Thoracic aorta endothelial cell (primary cell): ENCODE data around the genes SAA1 and CSRP3.

GRCh38 chr11:18265825-18266412 lies at the start of gene SAA1:
TSS of gene SAA1 (plus strand) at chr11:18266264.
- CAGE, long polyA plus RNA, result no peak

DNA sequence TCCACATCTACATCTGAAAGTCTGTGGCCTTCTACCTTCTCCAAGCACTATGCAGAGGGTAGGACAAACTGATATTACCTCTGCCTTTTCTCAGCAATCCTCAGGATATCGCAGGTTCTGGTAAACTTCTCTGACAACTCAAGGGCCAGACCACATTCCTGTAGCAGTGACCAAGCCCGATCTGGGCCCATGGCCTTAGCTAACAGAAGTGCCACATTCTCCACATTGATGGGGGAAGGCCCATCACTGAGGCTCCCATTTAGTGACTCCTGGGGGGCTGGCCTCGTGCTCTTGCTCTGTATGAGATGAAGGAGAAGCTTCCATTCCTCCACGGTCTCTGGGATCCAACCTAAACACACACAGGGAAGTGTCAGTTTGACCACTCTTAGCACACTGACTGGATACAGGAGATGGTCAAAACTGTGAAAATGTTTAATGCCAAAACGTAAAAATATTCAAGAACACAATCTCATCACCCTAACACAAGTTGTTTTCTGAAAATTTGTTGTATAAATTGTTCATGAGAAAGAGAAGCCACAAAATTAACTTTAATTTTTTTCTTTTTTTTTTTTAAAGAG lies 15.9 kb downstream of the SAA1 start:
- CAGE, long polyA plus RNA, result no peak

DNA sequence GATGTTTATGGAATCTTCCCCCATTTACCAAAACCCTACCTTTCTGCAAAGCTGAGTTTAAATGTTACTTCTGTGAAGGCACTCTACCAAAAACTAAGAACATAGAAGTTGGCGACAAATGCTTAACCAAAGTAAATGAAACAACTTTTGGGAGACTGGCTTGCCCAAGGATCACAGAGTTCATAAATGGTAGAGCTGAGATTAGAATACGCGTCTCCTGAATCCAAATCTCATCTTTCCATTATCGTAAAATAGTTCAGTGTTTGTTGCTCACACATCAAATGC lies 657 bp downstream of the HPS5 start:
- CAGE, long polyA plus RNA, result no peak

GRCh38 chr11:19136468-19137009 lies 19.6 kb downstream of the ZDHHC13 start:
- CAGE, long polyA plus RNA, result no peak

DNA sequence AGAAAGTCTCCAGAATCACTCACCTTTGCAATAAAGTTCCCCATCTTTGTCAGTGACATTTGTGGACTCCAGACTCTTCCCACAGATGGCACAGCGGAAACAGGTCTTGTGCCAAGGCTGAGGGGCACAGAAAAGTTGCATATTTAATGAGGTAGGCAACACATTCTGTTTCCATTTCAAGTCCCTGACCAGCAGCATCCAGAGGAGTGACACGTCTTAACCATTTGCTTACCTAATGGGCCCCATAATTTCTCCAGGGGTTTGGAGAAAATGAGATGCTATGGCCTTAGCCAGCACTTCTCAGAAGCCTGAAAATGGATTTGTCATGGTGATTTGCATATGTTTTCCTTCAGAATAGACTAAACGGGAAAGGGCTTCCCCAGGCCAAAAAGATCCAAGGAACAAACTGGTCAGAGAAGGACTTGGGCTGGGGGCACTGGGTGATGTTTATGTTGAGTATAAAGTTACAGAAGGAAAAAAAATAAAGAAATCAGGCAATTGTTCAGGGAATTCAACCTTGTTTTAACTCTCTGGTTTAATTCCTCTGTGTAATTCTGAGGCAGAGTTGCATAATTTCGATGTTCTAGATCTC lies 16.8 kb downstream of the CSRP3 start:
- CAGE, long polyA plus RNA, result no peak

- CAGE, long polyA plus RNA, result no peak
Observed at GRCh38 chr11:19201724-19202708, at the start of gene CSRP3. TSS of gene CSRP3 (minus strand) at chr11:19201983.

DNA sequence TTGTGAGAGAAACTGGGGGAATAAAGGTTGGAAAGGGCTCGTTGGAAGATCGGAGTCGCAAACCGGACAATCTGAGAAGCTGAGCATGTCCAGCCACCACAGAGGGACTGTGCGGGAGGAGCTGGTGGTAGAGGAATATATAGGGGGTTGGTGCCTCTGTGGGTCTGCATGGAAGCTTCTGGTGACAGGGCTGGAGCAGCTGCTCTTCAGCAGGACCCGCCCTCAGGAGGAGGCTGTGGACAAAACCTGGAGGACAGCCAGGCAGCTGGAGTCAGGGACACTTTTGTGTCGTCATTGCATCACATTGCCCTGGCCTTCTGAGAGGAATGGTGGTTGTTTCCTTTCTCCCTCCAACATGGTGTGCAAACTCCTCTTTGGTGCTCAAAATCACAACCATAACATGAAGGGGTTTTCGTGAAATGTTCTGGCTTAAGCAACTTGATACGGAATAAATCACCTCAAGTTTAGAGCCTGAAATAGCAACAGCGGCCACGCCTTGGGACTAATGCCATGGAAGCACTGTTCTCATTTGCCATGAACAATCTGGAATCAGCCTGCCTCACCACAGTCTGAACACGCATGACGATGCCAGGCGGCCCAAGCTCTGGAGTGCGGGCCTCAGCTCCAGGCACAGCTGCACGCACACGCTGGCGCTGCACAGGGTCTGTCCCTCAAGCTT lies 17.1 kb upstream of the CSRP3 start:
- CAGE, long polyA plus RNA, result no peak

GRCh38 chr11:19241458-19242327 lies 948 bp upstream of the E2F8 start:
- CAGE, long polyA plus RNA, result no peak

DNA sequence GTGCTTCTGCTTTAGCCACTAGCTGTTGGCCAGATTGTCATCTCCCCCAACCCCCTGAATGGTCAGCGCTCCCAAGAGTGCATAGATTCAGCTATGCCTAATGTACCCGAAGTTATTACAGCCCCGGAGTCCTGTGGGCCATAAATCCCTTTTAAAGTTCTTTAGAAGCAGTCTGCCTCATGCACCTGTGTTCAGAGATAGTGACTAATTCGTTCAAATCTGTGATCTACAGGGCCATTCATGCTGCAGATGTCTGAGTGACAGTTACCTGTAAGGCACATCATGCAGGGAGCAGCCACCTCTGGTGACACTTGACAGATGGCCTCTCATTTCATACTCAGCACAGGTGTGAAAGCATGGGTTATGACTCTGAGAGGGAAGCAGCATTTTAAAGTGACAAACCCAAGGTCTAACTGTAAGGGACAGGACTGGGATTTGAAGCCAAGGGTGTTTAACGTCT lies 2.4 kb upstream of the E2F8 start:
- CAGE, long polyA plus RNA, result no peak

GRCh38 chr11:19359332-19360118 lies 118.8 kb upstream of the E2F8 start:
- CAGE, long polyA plus RNA, result no peak

DNA sequence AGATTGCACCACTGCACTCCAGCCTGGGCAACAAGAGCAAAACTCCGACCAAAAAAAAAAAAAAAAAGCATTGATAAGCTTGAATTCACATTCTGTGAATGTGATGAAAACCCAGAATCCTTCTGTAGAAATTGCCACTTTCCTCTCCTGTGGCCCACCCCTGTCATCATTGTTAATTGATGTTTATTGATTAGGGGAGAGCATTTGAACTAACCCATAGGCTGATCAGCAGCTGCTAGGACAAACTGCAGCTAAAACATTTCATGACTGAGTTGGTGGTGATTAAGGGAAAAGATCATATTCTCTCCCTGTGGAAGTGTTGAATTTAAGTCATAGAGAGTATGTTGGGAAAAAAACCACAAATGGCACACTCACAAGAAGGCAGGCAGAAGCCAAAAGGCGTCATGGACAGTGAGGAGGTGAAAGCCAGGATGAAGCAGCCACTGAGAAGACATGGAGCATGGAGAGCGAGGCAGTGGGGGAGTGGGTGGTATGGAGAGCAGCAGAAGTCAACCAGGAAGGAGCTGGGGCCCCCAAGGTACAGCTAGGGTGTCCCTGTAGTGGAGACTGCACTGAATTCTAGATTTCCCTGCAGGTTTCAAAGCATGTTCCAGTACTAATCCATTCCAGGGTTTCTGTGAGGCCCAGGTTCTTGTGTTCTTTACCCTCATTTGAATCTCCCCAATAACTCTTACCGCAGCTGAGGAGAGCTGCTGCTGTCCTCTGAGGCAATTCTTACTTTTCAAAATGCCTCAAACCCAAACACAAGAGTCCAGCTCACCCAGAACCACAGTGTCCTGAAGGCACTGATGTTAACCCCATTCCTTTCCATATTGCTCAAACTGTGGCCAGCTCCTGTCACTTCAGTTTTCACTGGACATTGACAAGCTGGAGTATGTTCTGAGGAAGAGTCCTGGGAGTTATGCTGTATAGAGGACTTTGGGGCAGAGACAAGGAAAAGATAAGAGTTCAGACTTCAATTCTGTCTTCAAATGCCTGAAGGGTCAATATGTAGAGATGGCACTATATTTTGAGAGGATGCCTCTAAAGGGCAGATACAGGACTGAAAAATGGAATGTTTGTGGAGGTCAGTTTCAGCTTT lies 191.8 kb upstream of the E2F8 start:
- CAGE, long polyA plus RNA, result no peak

- CAGE, long polyA plus RNA, result no peak
Observed at GRCh38 chr11:19564063-19564872, 148.4 kb upstream of the NAV2 start.

DNA sequence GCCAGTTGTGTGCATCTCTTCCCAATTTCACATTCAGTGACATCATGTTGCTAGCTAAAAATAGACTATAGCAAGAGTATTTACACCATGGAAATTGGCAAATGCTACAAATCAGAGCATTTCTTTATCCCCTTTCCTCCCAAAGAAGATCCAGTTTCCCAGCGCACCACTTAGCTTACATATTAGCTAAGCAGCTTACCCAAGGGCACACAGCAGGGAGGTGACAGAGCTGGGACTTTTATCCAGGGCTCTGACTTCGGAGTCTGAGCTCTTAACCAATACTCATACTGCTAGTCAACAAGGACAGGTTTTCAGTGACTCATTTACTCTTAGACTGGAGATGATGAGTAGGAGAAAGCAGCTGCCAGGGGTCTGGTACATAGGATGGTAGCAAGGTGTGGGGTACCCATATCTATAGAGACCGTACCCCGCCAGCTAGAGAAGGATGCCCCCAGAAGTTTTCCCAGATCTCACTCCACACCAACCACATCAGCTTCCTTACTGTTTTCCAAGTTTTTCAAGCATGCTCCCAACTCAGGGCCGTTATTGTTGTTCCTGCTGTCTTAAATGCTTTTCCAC lies 38.5 kb downstream of the NAV2 start:
- CAGE, long polyA plus RNA, result no peak

DNA sequence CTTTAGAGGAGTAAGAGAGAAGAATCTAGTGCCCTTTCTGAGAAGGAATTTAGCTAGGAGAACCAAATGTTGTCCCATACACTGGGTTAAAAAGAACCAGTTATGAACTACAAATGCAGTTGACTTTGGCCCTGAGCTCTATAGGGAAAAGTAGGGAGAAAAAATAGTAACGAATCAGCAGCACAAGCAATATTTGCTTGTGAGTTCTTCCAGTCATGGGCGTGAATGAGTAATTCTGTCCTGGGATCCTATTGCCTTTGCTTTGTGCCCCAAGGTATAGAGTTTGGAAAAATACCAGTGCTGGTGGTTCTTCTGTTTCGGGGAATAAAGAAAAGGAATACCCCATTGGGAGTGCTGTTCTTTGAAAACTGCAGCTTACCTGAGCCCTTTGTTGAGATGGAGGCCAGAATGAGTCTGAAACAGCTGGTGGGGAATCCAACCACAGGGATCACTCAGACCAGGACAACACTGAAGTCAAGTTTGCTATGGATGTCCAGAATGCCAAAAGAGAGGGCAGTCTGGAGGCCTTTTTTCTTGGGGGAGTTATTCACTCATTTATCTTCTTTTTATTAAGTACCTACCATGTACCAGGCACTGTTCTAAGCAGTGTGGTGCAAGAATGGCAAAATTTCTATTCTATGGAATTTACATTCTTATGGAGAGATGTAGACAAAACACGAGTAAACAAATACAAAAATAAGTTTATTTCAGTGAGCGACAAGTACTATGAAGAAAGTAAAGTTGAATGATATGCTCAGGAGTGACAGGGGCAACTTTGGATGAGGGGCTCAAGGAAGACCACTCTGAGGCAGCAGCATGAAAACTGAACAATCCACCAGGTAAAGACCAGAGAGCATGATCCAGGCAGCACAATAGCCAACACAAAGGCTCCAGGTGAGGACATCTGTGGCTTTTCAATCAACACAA lies 48.3 kb downstream of the NAV2 start:
- CAGE, long polyA plus RNA, result no peak

- CAGE, long polyA plus RNA, result no peak
Observed at GRCh38 chr11:20000491-20001246, 159.6 kb downstream of the DBX1 start.

GRCh38 chr11:20238692-20239117 lies 78.4 kb upstream of the DBX1 start:
- CAGE, long polyA plus RNA, result no peak

GRCh38 chr11:21476810-21477009 lies 716.2 kb upstream of the ANO5 start:
- CAGE, long polyA plus RNA, result no peak

GRCh38 chr11:21752643-21753656 lies 439.9 kb upstream of the ANO5 start:
- CAGE, long polyA plus RNA, result no peak

GRCh38 chr11:22680643-22681209 lies 14.3 kb downstream of the GAS2 start:
- CAGE, long polyA plus RNA, result no peak

DNA sequence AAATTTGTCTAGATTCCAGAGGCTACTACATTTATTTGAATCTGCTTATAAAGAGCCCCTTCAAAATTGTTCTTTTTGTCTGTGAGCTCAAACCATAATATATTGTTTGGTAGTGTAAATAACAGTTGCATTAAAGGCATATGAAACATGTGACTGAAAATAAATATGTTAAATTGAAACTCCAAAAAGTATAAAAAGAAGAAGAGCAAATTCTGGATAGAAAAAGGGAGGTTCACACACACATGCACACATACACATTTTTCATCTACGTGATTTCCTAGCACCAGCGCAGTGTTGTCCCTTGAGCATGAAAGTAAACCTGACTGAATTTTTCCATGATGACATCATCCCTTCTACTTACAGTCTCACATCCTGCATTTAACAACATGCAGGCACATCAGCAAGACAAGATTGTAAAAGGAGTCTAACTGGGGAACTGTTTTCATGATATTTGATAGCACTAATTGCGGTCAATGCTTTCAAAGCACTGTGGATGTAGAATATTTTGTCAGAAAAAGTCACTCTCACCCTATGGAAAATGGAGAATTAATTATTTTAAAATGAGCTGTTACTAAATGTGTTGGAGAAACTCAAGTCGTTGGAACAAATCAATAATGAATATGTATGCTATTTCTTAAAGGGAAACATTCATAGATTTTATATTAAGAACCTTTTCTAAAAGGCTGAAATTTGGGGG lies 36.6 kb downstream of the GAS2 start:
- CAGE, long polyA plus RNA, result no peak